Skin of body (tissue), 2 donors: Measurements from ENCODE around the genes SFTPB and ATOH8.

DNA sequence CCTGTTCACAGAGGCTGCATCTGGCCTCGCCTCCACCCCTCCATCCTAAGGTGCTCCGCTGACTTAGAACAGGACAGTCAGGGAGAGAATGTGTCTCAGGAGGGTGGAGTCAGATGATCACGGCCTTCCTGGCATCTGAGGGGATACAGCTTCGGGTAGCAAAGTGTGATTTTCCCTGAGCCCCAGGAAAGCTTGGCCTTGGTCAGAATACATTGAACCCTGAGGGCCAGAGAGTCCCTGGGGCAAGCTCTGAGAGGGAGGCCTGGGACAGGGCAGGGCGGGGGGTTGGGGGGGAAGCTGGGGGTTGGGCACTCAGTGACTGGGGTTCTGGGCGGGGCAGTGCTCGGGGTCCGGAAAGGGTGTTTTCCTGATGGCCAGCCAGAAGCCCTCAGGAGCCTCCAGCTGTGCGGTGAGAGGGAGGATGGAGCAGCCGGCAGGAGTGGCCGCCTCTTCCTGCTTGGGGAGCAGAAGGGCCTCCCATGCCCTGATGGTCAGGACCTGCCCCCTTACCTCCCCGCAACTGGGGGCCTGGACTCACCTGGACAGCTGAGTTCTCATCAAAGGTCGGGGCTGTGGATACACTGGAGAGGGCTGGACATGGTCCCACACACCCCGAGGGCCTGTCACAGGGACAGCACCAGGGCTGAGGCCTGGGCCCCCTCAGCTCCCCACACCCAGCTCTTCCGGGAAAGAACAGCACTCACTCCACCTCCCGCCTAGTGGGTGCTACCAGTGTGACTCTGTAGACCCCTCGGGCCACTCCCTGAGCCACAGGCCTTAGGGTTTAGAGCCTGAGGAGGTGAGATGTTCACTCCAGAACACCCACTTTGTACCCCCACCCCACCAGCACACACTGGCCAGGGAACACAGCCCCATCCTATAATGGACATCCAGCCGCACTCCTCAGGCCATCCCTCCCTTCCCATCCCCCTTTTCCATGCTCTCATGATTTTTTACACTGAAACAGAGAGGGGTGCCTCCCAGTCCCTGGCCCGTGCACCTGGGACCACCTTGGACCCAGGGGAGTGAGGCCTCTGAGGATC, 6.8 kb downstream of the SFTPB start:
- RAMPAGE, long total RNA: no peak

- RAMPAGE, long total RNA: no peak
Observed at GRCh38 chr2:85663219-85663872, 4.7 kb downstream of the SFTPB start.

DNA sequence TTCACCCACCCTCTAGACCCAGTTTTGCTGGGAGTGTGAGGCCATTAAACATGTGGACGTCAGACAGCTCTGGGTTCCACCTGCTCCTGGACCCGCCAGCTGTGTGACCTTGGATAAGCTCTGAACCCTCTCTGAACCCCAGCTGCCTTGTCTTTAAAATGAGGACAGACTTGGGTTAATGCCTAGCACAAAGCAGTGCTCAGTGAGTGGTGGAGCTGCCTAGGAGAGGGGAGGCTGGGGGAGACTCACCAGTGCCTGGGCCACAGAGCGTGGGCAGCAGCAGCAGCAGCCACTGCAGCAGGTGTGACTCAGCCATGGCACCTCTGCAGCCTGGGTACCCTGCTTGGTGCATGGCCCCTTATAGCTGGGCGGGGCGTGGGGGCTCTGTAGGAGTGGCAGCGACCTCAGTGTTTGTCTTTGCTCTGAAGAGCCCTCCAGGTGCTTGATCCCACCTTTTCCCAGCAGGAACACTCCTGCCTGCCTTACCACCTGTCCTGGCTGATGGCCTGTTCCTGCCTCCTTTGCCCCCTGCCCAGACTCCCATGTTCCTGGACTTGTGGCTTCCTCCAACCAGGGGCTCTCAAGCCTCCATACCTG, at the start of gene SFTPB:
Gene SFTPB, minus strand, starts transcription at position 332 of the 597 bp plus-strand sequence.
- RAMPAGE, long total RNA: no peak

- RAMPAGE, long total RNA: no peak
Observed at GRCh38 chr2:85714416-85714870, 20.3 kb downstream of the GNLY start.

DNA sequence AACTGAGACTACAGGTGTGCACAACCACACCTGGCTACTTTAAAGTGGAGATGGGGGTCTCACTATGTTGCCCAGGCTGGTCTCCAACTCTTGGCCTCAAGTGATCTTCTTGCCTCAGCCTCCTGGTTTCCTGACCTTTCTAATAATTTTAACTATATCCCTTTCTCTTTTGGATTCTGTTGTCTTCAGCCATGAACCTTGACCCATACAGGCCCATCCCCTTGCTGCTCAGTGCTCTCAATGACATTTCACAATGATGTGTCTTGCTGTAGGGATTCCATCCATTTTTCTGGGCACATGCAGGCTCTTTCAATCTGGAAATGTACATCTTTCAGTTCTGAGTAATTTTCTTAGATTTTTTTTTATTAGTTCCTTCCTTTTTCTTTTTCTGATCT, 29.8 kb downstream of the GNLY start:
- RAMPAGE, long total RNA: no peak

- RAMPAGE, long total RNA: no peak
Observed at GRCh38 chr2:85753290-85754199, at the start of gene ATOH8. ATOH8 (plus strand) TSS chr2:85753991.

DNA sequence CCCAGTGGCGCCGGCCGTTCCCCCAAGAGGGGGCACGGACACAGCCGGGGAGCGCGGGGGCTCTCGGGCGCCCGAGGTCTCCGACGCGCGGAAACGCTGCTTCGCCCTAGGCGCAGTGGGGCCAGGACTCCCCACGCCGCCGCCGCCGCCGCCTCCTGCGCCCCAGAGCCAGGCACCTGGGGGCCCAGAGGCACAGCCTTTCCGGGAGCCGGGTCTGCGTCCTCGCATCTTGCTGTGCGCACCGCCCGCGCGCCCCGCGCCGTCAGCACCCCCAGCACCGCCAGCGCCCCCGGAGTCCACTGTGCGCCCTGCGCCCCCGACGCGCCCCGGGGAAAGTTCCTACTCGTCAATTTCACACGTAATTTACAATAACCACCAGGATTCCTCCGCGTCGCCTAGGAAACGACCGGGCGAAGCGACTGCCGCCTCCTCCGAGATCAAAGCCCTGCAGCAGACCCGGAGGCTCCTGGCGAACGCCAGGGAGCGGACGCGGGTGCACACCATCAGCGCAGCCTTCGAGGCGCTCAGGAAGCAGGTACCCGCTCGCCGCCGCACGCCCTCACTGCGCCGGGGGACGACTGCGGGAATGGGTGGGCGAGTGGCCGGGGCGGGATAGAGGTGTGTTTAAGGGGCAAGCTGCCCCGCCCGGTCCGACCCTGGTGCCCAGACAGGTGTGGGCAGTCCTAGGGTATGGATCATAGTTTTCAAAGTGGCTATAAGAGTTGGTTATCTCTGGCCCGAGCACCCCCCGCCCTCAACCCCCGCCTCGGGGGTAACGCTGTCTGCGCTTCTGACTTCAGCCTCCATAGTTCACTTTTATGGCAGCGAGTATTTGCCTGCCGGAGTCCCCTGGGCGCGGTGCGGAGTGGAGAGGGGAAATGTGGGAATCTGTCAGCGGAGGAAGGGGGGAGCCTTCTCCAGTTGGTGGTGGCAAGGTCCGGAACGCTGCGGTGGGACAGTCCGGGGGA, 916 bp downstream of the ATOH8 start:
- RAMPAGE, long total RNA: no peak

- RAMPAGE, long total RNA: no peak
Observed at GRCh38 chr2:85768707-85769148, 14.9 kb downstream of the ATOH8 start.

DNA sequence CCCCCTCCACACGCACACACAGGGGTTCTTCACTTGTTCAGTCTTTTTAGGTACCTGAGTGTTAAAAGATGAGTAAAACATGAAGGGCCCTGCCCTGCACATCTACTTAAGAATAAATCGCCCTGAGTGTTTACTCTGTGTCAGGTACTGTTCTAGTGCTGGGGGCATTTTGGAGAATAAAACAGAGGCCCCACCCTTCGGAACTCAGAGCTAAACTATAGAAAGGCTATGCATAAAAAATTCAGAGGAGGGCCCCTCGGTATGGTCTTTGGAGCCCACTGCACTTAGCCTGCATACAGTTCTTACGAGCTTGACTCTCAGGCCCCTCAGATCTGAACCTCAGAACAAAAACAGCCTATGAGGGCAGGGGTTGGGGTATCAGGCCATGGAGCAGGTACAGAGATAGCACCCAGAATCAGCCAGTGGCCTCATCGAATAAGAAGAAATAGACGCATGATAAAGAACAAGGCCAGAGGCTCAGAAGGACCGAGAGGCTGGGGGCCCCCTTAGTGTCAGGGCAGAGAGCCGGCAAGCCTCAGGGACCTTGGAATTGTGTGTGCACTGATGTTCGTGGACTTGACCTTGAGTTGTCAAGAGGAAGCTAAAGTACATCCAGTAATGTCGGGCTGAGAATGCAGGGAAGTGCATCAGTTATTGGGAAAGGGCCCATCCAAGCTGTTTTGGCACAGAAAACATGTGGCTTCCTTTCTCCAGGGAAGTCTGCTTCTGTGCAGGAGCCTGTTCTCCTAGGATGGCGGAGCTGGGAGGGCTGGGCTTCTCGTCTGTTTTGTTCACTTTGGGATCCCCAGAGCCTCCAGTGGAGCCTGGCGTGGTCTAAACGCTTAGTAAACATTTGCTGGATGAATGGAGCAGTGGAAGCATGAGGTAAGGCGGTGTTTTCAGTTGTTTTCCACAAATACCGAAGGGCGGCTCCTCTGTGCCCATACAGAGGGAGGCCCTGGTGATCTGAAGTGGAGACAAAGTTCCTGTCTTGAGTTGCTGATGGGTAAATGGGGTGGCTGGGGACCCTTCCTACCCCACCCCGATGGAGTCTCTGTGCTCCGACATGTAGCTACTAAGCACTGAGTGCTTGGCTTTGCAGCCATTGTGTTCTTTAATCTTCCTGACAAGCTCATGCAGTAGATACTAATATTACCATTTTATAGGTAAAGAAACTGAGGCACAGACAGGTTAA, 23.6 kb downstream of the ATOH8 start:
- RAMPAGE, long total RNA: no peak

DNA sequence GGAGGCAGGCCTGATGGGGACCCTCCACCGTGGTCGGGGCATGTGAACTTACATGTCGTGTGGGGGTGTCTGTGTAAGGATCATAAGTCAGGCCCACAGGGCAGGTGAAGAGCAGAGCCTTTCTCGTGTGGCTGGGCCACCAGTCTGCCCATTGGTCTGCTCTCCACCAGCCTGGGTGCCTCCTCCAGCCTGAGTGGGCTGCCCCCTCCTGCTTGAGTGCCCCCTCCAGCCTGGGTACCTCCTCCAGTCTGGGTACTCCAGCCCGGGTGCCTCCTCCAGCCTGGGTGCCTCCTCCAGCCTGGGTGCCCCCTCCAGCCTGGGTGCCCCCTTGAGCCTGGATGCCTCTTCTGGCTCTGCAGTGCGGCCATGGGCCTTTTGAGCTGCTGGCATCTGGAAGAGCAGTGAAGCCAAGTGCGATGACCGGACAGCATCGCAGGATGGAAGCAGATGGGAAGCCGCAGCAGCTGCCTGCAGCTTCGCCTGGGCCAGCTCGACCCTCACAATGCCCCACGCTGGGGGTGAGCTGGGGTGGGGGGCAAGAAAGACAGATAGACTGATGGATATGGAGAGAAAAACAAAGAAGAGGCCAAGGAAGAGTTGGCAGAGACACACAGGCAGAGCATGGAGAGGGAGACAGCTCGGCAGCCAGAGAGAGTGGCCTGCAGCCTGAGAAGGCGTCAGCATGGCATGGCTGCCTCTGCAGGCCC, 25.1 kb downstream of the ATOH8 start:
- RAMPAGE, long total RNA: no peak

GRCh38 chr2:86033453-86033920, 72.2 kb downstream of the POLR1A start:
- RAMPAGE, long total RNA: no peak

- RAMPAGE, long total RNA: no peak
Observed at GRCh38 chr2:86043870-86044611, 61.6 kb downstream of the POLR1A start.

- RAMPAGE, long total RNA: no peak
Observed at GRCh38 chr2:86048761-86049326, 56.8 kb downstream of the POLR1A start.

DNA sequence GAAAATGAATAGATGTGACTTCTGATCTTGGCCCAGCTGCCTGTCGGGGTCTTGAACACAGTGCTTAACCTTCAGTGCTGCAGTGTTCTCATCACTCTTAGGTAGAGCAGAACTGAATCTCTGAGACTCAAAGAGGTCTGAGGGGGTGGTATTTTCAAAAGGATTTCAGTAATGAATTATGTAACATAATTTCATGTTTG, 50.3 kb downstream of the KDM3A start:
- RAMPAGE, long total RNA: no peak

DNA sequence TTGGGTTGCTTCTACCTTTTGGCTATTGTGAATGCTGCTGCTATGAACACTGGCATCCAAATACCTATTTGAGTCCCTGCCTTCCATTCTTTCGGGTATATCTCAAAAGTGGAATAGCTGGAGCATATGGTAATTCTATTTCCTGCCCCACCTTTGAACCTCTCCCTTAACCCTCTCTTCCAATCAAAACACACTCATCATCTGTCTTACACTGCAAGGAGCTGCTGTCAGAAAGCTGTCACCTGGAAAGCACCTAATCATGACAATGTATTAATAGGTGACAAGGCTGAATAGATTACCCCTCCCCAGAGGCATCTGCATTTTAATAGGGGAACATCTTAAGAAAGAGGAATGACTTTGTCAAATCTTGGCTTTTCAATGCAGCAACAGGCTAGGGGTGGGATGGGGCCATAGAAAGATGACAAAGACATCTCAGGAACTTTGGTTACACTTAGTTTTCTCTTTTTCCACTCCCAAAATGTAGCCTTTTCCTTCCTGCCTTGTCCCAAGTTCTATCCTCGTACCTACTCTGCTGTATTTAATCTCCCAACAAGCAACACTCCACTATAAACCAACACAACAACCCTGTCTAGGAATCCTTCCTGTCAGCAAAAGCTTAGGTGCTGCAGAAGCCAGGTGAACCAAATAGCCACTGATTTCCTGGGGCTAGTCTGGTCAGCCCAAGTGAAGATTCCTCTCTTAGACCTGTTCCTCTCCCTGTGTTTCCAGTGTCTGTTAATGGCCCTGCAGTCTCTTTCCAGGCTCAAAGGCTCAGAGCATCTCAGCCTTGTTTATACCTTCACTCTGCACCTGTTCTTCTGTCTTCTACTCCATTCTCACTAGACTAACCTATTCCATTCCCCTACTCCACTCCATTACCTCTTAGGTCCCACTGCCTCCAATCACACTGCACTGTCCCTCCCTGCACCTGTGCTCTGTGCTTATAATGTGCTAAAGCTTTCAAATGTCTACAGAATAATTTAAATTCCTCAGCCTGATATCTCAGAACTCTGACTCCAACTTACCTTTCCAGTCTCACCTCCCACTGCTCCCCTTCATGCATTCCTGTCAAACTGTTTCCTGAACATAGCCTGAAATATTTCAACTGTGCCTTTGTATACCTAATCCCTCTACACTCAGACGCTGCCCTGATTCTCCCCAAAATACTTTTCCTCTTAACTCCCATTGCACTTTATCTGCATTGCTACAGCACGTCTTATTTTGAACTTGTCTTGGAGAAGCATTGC, 41.0 kb downstream of the CHMP3 start:
- RAMPAGE, long total RNA: no peak

- RAMPAGE, long total RNA: no peak
Observed at GRCh38 chr2:86776988-86777378, 13.7 kb downstream of the CD8A start.

DNA sequence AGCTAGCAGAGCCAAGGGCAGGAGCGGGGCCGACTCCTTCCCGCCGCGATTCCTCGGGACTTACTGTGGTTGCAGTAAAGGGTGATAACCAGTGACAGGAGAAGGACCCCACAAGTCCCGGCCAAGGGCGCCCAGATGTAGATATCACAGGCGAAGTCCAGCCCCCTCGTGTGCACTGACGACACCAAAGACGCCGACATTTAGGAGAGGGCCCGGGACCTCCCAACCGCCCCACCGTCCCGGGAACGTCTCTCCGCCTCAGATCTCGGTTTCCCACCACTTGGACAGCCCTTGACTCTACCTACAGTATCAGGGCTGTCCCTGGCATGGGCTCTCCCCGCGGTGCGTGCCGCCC, 1.5 kb downstream of the CD8A start:
- RAMPAGE, long total RNA: no peak

- RAMPAGE, long total RNA: no peak
Observed at GRCh38 chr2:87454005-87454352, 293.9 kb upstream of the PLGLB2 start.

GRCh38 chr2:87516345-87517121, 231.4 kb upstream of the PLGLB2 start:
- RAMPAGE, long total RNA: no peak

DNA sequence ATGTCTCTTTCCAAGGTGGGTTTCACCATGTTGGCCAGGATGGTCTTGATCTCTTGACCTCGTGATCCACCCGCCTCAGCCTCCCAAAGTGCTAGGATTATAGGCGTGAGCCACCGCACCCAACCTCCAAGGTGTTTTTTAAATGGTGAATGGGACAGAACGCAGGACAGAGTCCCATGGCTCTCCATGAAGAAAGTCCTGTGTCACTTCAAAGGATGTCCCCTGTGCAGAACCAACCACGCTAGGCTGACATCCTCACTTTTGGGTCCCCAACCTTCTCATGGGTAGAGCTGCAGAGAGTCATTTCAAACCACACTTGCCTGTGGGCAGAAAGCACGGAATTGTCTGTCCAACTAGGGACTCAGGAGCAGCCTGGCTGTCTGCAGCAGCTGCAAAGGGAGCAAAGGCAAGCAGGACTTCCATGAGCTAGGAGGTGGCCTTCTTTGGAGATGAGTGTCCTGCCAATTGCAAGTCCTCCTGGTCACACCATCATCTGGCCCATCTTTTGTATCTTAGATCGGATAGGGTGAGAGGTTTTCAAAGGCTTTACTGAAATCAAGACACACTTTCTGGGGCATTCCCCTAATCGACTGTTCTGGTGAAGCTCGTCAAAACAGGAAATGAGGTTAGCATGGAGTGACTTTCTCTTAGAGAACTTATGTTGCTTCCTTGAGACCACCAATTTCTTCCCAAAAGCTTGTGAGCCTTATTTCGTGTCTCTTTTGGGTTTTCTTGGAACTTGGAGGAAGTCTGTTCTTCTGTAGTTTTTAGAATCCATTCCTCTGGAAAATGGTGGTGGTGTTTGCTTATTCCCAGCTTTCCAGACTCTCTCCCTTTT, 222.4 kb upstream of the PLGLB2 start:
- RAMPAGE, long total RNA: no peak